Cardiac ventricle fibroblast (primary cell): ENCODE measurements around the genes TICAM2, TMED7, CDO1 and ARL14EPL.

- RAMPAGE, long total RNA = no peak
These were observed 30.0 kb upstream of the APC start for GRCh38 chr5:112707283-112708446.

DNA sequence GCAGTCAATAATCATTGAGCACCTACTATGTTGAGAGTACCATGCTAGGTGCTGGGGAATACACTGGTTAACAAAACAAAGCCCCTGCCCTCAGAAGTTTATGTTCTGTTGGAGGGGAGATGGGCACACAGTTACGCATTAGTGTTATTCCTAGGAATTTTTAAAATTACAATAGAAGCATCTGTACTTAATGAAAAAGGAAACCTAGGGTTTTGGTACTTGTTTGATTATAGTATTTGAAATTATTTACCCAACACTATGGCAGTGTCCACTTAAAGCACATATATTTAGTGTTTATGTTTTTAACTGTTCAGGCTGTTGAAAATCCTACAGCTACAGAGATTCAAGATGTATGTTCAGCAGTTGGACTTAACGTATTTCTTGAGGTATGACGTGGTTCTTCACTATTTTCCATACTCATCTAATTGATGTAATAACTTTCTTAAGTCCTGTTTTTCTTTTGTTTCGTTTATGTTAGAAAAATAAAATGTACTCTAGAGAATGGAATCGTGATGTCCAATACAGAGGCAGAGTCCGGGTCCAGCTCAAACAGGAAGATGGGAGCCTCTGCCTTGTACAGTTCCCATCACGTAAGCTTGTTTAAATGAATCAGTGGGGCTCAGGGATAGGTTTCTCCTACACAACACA lies 3.2 kb downstream of the SRP19 start:
- RAMPAGE, long total RNA = no peak

- RAMPAGE, long total RNA = no peak
These were observed 127.4 kb downstream of the DCP2 start for GRCh38 chr5:113103909-113104503.

- RAMPAGE, long total RNA = no peak
These were observed 644 bp upstream of the MCC start for GRCh38 chr5:113488997-113489196.

- RAMPAGE, long total RNA = no peak
These were observed 117.9 kb upstream of the CCDC112 start for GRCh38 chr5:115414216-115414815.

DNA sequence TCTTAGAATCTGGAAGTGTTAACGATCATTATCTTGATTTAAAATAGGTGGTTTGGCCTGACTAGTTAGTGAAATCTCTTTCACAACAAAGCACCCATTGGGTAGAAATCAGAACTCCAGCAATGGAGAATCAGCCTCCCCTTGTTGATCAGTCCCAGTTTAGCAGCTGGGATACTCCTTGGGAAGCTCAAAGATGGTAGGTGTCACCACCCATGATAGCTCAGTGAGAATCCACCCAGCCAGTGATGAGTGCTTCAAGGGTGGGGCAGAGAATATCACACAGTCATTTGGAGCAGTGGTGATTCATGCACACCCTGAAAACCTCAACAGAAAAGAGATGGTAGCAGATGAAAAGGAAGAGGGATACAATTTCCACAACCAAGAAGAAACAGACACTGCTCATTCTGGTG lies 83.1 kb downstream of the FEM1C start:
- RAMPAGE, long total RNA = no peak

GRCh38 chr5:115538455-115539338 lies 5.9 kb downstream of the FEM1C start:
- RAMPAGE, long total RNA = no peak

DNA sequence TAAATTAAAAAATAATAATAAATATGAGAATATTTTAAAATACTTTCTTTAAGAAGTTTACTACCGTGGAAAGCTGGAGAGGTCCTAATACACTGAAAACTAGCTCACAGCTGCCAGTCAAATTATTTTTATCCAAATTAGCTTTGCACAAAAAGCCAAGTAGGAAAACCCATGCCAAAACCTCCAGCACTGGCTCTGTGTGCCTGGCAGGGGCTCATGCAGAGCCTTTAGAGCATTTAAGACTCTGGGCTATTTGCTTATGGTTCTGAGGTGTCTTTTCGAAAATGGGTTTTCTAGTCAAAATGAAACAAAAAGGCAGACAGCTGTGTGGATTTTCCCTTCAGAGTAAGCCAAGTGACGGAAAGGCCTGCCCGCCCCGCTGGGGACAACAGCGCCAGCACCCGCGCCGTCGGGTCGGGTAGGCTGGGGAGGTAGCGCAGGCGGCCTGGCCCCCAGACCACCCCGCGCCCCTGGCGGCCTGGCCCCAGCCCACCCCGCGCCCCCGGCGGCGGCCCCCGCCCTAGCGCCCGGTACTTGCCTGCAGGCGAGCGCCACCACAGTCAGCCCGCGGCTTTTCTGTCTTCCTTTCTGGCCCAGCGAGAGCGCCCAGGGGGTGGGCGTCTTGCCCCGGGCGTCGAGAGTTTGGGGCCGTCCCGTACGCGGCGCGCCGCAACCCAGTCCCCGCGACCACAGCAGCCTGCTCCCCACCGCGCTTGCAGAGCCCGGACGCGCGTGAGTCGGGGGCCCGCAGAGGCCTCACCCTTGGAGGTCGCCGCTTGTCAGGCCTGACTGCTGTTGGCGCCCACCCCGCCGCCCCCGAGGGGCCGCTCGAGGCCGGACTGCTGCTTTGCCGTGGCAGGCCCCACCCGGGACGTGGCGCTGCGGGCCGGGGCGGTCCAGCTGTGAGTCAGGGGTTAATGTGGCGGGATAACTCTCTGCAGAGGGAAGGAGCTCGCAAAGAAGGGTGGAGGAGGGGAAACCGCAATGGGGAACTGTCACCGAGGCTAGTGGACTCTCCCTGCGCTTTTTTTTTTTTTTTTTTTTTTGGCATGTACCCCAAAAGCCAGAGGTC lies at the start of gene TICAM2:
TSS of gene TICAM2 (minus strand) at position 921 of the 1,072 bp plus-strand sequence.
- RAMPAGE, long total RNA = no peak

- RAMPAGE, long total RNA = no peak
These were observed at the start of gene TMED7 for GRCh38 chr5:115625162-115626304. TSS of gene TMED7 (minus strand) at chr5:115626036.

GRCh38 chr5:115709550-115710104 lies 83.8 kb upstream of the TMED7 start:
- RAMPAGE, long total RNA = no peak

GRCh38 chr5:115815916-115816221 lies 590 bp downstream of the CDO1 start:
- RAMPAGE, long total RNA = no peak

GRCh38 chr5:115816222-115817213 lies at the start of gene CDO1:
TSS of gene CDO1 (minus strand) at chr5:115816659.
- RAMPAGE, long total RNA = no peak

- RAMPAGE, long total RNA = no peak
These were observed 2.4 kb downstream of the ATG12 start for GRCh38 chr5:115838956-115839412.

DNA sequence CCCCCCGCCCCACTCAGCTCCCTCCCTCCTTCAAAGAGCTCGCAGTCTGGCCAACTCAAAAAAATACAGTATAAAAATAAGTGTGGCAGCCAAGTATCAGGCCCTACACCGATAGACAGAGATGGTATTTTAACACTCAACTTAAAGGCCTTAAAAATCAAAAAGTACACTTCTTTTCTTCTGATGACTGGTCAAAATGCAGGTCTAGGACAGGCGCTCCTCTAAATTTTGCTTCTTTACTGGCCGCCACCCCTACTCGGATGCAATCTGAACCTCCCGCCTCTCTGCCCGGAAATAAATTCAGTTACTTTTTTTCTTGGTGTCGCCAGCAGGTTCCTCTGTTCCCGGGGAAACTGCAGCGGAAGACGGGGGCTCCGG lies 294 bp downstream of the ATG12 start:
- RAMPAGE, long total RNA = no peak

GRCh38 chr5:115851098-115851438 lies 9.3 kb downstream of the AP3S1 start:
- RAMPAGE, long total RNA = no peak

- RAMPAGE, long total RNA = no peak
These were observed at the start of gene ARL14EPL for GRCh38 chr5:116032273-116032666. TSS of gene ARL14EPL (plus strand) at chr5:116032472.

DNA sequence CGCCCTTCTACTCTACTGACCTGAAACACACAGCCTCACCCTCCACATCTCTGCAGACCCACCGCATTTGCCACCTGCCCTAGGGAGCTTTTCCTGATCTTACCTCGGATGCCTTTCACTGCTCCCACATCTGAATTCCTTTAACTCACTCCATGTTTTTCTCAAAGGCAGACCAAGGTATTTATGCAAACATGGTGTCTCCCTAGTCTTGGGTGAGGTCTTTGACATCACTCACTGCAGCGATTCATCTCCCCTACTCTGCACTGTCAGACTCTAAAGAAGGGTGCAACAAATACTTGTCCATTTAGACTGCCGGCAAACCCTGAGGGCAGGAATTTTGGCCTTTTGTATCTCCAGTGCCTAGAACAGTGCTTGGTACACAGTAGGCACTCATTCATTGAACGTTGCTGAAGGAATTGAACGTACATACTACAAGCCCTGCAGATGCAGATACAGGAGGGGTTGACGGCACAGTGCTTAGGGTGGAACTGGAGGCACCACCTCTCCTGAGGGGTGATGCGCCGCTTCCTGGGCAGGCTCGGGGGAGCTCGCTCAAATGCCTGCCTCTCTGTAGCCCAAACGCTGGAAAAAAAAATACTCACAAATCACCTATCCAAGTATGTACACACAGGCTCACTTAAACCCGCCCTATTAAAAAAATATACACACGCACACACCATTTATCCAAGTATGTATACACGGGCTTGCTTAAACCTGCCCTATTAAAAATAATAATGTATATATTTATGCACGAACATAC lies 701 bp upstream of the COMMD10 start:
- RAMPAGE, long total RNA = no peak

GRCh38 chr5:116193720-116194251 lies 109.0 kb downstream of the COMMD10 start:
- RAMPAGE, long total RNA = no peak

- RAMPAGE, long total RNA = no peak
These were observed 79.3 kb downstream of the SEMA6A start for GRCh38 chr5:116495158-116495910.

DNA sequence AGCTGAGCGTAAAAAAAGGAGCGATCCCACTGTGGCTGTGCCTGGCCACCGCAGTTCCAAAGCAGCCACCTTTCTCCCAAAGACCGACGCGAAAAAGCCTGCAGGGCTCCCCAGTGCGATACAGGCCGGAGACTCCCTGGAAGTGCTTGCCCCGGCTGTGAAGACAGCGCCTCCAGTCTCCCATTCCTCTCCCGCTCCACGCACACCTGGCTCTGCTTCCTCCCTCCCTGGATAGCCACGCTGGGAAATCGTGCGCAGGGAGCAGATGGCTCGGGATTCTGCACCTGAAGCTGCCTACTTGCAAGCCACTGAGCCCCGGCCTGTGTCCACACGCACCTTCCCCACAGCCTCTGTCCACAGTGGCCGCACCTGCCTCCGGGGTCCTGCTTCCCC lies 2.3 kb downstream of the SEMA6A start:
- RAMPAGE, long total RNA = no peak